Epithelial cell of alveolus of lung (primary cell): ENCODE data around the gene ADM2.

DNA sequence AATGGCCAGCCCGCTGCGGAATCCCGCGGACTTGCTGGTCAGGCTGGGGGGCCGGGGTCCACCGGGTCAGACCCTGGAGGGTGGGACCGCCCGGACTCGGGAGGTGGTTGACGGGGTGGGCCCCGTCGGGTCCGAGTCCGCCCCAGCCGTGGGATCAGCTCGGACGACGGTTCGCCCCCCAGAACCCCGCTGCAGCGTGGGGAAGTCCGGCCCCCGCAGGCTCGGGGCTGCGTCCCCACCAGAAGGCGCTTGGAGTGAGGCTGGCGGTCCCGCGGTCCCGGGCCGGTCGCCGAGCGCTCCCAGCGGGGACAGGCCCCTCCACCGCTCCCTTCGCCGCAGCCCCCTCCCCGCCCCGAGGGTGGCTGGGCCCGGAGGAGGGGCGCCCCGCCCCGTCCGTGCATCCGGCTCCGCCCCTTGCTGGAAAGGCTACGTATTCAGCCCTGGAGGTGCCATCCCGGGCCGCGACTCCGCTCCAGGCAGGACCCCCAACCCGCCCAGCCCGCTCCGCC is at the start of gene ADM2:
Gene ADM2 (plus strand): TSS at position 420 of the 509 bp plus-strand sequence.
- RAMPAGE, long total RNA, result no peak
- RRBS, result 2% methylated on average over 22 of the region's 55 CpGs

- RAMPAGE, long total RNA, result no peak
- RRBS, result no CpG with 5 or more reads among the region's 22 CpGs
Measured at GRCh38 chr22:50484229-50484892, 2.3 kb upstream of the MIOX start.

DNA sequence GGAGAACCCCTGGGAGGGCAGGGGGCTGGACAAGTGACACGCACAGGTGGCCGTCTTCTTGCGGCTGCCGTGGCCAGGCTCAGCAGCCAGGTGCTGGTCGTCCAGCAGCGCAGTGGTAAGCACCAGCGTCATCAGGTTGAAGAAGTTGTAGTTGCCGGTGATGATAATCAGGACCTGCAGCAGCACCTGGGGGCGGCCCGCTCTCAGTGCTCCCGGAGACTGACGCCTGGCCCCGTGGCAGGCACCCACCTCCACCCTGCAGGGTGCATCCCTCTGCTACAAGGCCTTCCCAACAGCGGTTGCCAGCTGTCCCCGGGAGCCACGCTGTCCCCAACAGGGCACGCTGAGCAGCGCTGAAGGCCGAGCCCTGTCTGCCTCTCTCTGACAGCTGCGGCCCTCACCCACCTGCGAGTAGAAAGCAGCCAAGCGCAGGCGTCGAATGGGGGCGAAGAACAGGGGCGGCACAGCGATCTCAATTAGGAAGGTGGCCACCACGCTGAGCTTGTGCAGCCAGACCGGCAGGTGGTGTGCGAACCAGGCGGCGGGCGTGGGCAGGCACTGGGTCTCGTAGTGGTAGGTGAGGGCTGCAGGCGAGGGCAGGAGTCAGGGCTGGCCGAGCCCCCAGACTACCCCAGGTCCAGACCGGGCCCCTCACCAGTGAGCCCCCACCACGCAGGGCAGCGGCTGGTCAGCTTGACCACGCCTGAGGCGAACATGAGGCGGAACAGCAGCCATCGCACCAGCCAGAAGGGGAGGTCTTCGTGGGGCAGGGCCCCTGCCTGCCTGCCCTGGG is 1.7 kb downstream of the LMF2 start:
- RAMPAGE, long total RNA, result no peak
- RRBS, result 89% methylated on average over 8 of the region's 44 CpGs

GRCh38 chr22:50583242-50583765 is 655 bp upstream of the CHKB start:
- RAMPAGE, long total RNA, result no peak
- RRBS, result 8% methylated on average over 4 of the region's 39 CpGs

- RAMPAGE, long total RNA, result no peak
- RRBS, result 2% methylated on average over 45 of the region's 94 CpGs
Measured at GRCh38 chr22:50697203-50698044, 40.6 kb upstream of the ACR start.

GRCh38 chr22:50698303-50698981 is 39.6 kb upstream of the ACR start:
- RAMPAGE, long total RNA, result no peak
- RRBS, result 35% methylated on average over 6 of the region's 21 CpGs

DNA sequence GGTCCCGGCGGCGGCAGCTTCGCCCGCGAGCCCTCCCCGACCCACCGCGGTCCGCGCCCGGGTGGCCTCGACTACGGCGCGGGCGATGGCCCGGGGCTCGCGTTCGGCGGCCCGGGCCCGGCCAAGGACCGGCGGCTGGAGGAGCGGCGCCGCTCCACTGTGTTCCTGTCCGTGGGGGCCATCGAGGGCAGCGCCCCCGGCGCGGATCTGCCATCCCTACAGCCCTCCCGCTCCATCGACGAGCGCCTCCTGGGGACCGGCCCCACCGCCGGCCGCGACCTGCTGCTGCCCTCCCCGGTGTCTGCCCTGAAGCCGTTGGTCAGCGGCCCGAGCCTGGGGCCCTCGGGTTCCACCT is 17.3 kb upstream of the ACR start:
- RAMPAGE, long total RNA, result no peak
- RRBS, result 16% methylated on average over 33 of the region's 49 CpGs

- RAMPAGE, long total RNA, result no peak
- RRBS, result no CpG with 5 or more reads among the region's 17 CpGs
Measured at GRCh38 chr22:50733457-50733987, 4.5 kb upstream of the ACR start.

- RAMPAGE, long total RNA, result no peak
- RRBS, result no CpG with 5 or more reads among the region's 9 CpGs
Measured at GRCh38 chr22:50734295-50734619, 3.7 kb upstream of the ACR start.

DNA sequence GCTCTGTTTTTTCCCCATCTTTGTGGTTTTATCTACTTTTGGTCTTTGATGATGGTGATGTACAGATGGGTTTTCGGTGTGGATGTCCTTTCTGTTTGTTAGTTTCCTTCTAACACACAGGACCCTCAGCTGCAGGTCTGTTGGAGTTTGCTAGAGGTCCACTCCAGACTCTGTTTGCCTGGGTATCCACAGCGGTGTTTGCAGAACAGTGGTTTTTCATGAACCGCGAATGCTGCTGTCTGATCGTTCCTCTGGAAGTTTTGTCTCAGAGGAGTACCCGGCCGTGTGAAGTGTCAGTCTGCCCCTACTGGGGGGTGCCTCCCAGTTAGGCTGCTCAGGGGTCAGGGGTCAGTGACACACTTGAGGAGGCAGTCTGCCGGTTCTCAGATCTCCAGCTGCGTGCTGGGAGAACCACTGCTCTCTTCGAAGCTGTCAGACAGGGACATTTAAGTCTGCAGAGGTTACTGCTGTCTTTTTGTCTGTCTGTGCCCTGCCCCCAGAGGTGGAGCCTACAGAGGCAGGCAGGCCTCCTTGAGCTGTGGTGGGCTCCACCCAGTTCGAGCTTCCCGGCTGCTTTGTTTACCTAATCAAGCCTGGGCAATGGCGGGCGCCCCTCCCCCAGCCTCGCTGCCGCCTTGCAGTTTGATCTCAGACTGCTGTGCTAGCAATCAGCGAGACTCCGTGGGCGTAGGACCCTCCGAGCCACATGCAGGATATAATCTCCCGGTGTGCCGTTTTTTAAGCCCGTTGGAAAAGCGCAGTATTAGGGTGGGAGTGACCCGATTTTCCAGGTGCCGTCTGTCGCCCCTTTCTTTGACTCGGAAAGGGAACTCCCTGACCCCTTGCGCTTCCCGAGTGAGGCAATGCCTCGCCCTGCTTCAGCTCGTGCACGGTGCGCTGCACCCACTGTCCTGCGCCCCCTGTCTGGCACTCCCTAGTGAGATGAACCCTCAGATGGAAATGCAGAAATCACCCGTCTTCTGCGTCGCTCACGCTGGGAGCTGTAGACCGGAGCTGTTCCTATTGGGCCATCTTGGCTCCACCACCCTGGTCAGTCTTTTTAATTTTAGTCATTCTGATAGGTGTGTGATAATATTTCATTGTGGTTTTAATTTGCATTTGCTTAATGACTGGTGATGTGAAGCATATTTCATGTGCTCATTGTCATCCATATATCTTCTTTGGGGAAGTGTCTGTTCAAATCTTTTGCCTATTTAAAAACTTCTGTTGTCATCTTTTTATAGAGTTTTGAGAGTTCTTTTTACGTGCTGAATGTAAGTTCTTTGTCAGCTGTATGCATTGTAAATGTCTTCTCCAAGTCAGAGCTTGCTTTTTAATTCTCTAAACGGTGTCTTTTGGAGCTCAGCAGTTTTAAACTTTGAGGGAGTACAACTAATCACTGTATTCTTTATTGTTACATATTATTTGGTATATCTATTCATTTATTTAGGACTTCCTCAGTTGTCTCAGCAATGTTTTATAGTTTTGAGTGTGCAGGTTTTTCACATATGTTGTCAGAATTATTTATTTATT is 18.8 kb downstream of the ACR start:
- RAMPAGE, long total RNA, result no peak
- RRBS, result no CpG with 5 or more reads among the region's 42 CpGs

GRCh38 chr22:50806744-50807425 is 23.4 kb upstream of the RABL2B start:
- RAMPAGE, long total RNA, result no peak
- RRBS, result no CpG with 5 or more reads among the region's 82 CpGs